Measurements from ENCODE around the genes ZMYND19 and EHMT1.

DNA sequence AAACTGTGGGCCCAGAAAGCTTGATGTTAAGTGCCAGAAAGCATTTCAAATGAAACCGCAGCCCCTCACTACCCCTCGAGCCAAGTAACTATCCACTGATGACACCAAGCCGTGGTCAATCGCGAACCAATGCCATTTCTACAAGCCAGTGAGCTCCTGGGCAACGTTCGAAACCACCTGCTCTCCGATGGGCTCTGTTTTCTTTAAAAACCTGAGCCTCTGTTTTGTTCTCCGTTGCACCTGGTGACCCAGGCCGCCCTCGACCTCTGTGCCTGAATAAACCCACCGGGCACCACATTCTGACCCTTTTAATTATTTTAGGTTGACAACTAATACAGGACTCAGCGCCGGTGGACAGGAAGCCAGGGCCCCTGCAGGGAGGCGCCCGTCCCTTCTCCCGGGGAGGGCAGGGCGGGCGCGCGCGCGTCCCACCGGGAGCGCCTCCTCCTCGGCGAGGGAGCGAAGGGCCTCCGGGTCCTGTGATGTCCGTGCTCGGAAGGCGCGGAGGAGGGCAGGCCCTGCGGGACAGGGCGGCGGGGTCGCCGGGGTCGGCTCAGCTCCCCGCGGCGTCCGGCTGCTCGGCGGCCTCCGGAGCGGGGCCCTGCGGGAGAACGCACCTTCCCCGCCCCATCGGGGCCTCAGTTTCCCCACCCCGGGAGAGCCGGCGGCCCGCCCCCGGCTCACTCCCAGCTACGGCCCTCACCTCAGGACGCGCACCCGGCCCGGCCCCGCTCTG is 467 bp downstream of the EXD3 start:
- RRBS: 2% methylated on average over 31 of the region's 62 CpGs

DNA sequence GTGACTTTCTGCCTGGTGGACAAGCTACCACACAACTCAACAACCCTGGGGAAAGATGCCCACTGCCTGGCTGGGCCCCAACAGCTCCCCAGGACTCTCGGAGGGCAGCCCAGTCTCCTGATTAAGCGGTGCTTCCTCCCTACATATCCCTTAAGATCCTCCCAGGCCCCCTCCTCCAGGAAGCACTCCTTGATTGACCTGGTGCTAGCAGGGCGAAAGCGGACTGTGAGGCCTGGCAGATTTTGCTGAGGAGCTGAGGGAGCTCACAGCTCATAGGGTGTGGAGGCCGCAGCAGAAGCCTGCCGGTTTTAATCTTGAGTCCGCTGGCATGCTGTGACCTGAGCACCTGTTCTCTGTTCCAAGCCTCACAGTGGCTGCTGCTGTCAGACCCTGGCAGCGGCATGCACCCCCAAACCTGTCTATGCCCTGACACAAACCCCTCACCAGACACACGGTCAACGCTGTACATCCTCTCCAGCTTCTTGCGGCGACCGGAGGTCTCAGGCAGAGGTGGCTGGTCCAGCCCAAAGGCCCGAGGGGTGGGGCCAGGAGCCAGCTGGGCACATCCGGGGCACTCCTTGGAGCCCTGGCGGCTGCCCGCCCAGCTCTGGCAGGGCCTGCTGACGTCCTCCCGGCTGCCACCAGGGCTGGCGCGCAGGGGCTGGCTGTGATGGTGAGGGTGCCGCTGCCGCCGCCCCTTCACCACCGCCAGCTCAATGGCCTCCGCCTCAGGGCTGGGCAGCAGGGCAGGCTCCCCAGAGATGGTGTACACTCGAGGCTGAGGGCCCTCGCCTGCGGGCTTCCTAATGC is 2.0 kb downstream of the NSMF start:
- RRBS: 85% methylated on average over 7 of the region's 29 CpGs

- RRBS: 21% methylated on average over 10 of the region's 66 CpGs
These were observed 2.8 kb upstream of the NSMF start for GRCh38 chr9:137461587-137462604.

DNA sequence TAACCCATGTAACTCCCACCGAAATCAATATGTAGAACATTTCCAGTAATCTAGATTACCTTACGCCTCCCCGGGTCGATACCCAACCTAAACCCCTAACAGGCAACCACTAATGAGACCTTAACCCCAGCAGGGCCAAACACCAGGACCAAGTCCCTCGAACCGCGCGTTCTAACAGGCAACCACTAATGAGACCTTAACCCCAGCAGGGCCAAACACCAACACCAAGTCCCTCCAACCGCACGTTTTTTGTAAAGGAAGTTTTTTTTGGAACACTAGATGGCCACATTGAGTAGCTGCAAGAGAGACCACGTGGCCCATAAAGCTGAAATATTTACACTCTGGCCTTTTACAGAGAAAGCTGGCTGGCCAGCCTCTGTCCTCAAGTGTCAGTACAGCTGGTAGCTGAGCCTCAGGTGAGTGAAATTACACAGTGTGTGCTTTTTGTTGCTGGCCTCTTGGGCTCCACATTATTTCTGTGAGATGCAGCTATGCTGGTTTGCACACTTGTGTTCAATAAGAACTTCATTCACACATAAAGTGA is 15.4 kb downstream of the PNPLA7 start:
- RRBS: no CpG with 5 or more reads among the region's 11 CpGs

DNA sequence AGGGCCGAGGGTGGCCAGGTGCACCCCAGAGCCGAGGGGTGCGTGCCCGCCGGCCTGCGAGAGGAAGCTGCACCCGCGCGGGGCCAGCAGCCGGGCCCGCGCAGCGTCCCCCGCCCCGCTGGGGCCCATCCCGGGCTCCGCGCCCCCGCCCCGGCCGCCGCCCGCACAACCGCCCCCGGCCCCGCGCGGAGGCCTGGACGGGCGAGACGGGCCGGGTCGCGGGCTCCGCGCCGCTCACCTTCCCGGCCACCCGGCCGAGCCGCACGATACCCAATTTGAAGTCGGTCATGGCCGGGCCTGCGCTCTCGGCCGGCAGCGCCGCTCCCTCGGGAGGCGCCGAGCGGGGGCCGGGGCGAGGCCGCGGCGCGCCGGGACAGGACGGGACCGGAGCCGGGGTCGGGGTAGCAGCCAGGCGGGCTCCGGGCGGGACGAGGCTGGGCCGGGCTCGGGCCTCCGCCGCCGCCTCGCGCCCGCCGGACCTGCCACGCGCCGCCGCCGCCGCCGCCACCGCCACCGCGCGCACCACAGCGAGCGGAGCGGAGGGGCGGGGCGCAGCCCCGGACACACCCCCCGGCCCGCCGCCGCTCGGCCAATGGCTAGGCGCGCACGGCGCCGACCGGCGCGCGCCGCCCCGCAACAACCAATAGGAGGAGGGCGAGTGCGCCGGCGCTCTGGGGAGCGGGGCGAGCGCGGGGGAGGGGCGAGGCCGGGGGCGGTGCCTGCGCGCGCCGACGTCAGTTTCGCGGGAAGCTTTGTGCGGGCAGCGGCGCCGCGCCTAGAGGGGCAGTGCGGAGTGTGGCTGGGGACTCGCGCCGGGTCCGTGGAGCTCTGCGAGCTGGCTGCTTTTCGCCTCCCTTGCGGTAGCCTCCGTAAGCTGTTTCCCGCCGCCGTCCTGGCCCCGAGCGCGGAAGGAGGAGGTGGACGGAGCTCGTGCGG is at the start of gene ZMYND19:
Gene ZMYND19 (minus strand): TSS at position 538 of the 936 bp plus-strand sequence.
- RRBS: 2% methylated on average over 77 of the region's 151 CpGs

- RRBS: 97% methylated on average over 1 of the region's 36 CpGs
These were observed 4.6 kb upstream of the EHMT1 start for GRCh38 chr9:137614018-137614863.

- RRBS: 4% methylated on average over 5 of the region's 31 CpGs
These were observed 907 bp upstream of the EHMT1 start for GRCh38 chr9:137617729-137618466.

GRCh38 chr9:137618467-137619142 is at the start of gene EHMT1:
TSS of gene EHMT1 (plus strand) at chr9:137619005.
- RRBS: 2% methylated on average over 36 of the region's 94 CpGs

DNA sequence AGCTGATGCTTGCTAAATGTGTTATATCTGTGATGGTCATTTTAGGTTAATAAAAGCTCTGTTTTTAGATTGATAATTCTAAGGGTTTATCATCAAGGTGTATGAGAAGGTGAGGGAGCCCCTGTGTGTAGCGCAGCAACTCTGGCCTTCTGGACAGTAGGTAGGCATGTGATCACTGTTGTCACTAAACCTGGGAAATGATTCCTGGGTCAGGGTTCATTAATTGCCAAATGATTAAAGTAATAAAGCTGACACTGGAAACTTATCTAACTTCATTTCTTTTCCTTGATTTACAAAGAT is 2.2 kb downstream of the EHMT1 start:
- RRBS: no CpG with 5 or more reads among the region's 1 CpG

DNA sequence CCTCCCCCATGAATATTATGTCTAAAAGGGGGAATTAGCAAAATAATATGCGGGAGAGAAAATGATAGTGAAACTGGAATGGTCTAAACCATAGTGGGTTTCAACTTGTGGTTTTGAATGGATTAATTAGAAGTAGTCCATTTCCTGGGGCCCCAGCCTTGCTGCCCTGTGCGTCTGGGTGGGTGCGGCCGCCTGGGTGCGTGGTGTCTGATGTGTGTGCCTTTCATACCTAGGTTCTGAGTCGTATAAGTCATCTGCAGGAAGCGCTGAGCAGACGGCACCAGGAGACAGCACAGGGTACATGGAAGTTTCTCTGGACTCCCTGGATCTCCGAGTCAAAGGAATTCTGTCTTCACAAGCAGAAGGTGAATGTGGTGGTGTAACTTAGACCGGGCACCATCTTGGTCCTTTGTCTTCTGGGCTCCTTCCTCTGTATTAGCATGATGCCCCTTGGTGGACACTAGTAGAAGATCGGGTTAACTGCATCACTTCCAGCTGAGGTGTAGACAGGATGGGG is 119.9 kb upstream of the CACNA1B start:
- RRBS: no CpG with 5 or more reads among the region's 11 CpGs